Daoy (cell line): ENCODE data around the genes NPVF, HOXA1 and HOXA2.

- RAMPAGE, long total RNA, result no peak
Measured at GRCh38 chr7:24819980-24820614, 62.8 kb upstream of the GSDME start.

GRCh38 chr7:24910791-24911444 lies 69.1 kb downstream of the OSBPL3 start:
- RAMPAGE, long total RNA, result no peak

DNA sequence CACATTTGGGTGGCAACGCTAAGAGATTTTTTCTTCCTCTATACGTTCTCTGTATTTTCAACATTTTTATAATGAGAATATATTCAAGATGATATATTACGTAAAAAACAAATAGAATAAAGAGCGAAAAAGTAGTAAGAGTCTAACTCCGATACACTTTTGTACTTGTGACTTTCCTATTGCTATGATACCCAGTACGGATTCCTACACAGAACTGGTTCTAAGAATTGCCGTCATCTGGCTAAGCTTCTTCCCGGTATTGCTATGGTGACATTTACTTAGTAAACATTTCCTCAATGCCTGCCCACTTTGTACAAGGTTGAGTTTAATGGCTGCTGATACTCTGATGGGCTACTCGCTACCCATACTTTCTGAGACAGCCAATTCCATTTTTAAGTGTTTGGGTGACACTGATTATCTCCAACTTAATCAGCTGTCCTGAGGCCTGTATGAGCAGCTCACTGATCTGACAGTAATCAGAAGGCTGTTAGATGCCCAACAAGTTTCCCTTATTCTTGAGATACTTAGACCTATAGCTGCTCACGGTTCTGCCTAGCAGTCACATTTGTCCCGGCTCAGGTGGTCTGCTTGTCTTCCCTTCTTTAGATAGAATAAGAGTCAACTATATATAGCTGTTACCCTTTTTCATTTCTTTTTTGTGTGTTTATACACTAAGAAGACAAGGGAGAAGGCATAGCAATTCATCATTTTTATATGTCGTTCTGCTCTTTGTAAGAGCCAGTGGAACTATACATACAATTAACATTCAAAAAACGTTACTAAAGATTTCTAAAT lies 55.5 kb downstream of the OSBPL3 start:
- RAMPAGE, long total RNA, result no peak

- RAMPAGE, long total RNA, result no peak
Measured at GRCh38 chr7:25028299-25029041, 48.5 kb upstream of the OSBPL3 start.

DNA sequence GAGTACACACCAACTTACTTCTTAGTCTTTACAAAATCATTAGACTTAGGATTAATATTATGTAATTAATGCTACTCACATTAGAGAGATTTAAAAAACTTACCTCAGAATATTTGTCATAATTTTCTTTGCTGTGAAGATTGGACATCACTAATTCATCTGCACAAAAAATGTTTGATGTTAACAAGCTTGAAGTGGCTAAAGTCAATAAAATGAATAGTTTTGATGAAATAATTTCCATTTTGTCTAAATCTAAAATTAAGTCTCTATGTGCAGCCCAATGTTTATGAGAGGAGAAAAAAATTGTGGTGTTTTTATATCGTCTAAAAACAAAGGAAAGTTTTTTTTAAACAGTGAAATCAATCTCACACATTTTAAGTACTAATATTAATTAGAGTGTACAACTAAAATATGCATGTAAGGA lies at the start of gene NPVF:
Gene NPVF (minus strand): TSS at position 288 of the 424 bp plus-strand sequence.
- RAMPAGE, long total RNA, result no peak

DNA sequence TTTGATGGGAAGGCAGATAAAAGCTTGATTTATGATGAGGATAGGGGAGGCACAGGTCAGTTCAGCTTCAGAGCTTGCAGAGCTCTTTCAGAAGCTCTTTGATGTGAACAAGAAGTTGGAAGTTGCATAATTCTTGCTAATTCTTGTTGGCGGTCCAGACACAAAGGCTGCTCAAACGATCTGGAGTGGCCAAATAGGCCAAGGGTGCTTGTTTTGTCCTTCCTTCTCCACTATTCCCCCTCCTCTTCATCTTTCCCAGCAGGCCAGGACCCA lies 180.0 kb upstream of the NPVF start:
- RAMPAGE, long total RNA, result no peak

DNA sequence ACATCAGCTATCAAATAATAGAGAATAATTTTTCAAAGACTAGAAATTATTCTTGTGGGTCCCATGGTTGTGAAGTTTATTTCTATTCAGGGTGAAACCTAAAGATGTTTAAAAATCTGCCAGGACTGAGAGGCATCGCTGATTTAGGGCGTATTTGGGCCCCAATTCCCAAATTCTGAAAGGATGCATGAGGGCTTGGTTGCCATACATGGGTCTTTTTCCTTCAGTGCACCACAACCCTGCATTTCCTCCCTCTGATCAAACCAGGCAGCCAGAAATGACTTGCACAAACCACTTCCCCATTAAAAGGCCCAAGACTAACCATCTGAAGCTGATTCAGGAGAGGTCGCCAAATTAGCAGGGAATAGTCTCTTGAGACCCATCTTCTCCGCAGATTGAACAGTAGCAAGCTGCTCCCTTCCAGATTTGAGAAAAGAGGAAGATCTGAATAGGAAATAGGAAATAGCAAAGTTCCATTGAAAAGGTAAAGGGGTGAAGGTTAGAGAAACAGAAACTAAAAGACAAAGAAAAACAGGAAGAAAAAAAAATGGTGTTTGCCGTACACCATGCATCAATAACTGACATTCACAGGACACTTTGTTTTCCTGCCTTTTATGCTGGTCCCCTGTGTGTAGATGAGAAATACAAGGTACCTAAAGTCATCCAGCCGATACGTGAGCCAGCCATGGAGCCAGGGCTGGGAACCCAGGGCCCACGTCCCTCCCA lies 268.2 kb upstream of the NPVF start:
- RAMPAGE, long total RNA, result no peak

DNA sequence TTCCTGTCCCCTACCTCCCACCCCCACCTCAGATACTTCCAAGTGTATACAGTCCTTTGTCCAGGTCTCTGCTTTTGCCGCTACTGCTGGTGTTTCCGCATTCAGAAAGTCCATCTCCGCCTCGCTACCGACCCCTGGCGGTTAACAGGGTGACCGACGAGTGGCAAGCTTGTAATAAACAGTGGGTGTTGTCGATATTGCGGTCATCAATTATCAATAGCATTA lies 340.6 kb upstream of the NPVF start:
- RAMPAGE, long total RNA, result no peak

GRCh38 chr7:25856007-25856340 lies 296.0 kb upstream of the NFE2L3 start:
- RAMPAGE, long total RNA, result no peak

DNA sequence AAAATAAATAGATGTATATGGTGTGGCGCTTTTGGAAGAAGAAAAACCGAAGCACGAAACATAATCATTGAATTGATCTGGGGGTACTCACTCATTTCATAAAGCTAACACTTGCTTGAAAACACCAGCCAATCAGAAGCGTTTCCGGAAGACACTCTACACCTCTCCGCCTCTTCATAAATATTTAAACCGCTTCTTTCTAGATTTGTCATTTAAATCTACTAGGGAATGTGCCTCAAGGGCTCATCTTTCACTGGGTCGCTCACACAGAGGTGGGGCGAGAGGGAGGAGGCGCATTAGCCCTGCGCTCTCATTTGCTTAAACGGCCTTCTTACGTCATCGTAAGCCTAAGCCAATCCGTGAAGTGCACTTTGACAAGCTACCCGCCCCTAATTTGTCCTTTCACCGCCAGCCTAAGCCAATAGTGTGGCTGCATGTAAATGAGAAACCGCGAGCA lies 289.9 kb upstream of the NFE2L3 start:
- RAMPAGE, long total RNA, result no peak

DNA sequence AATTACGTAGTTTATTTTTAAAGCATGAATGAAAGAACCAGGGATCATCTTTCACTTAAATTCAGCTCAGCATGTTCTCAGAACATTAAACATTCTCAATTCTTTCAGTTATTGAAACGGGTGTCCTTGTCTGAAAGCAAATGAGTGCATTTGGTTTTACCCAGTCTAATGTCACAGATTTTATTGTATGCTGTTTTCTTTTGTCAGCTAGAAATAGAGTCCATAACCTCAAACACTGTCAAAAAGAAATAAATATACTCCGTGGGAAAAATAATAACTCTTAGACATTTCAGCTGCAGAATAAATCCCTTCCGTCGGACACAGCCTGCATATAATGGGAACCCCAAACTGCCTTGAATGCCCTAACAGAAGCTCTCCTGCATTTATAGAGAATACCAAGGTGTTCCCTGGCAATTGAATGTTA lies 237.9 kb upstream of the NFE2L3 start:
- RAMPAGE, long total RNA, result no peak

- RAMPAGE, long total RNA, result no peak
Measured at GRCh38 chr7:26072991-26073899, 78.8 kb upstream of the NFE2L3 start.

- RAMPAGE, long total RNA, result no peak
Measured at GRCh38 chr7:26178571-26179187, 21.9 kb downstream of the HNRNPA2B1 start.

DNA sequence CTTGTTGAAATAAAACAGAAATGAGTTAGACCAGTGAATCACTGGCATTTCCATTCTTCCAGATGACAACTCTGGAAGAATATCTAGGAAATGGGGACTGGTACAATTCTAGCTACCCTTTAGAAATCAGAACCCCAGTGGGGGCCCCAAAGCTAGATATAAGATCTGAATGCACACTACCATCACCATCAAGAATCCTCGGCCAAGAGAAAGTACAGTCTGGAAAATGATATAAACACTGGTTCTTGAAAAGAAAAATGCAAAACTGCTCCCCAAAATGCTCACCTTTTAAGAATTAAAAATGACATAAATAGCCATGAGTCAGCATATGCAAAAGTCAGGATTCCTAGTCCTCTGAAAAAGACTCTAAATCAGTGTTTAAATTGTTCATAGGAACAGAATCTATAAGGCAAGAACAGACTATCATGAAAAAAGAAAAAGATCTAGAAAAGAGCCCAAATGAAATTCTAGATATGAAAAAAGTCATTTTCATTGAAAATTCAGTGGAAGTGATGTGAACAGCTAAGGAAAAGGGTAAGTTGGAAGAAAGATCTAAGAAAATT lies 19.1 kb downstream of the HNRNPA2B1 start:
- RAMPAGE, long total RNA, result no peak

DNA sequence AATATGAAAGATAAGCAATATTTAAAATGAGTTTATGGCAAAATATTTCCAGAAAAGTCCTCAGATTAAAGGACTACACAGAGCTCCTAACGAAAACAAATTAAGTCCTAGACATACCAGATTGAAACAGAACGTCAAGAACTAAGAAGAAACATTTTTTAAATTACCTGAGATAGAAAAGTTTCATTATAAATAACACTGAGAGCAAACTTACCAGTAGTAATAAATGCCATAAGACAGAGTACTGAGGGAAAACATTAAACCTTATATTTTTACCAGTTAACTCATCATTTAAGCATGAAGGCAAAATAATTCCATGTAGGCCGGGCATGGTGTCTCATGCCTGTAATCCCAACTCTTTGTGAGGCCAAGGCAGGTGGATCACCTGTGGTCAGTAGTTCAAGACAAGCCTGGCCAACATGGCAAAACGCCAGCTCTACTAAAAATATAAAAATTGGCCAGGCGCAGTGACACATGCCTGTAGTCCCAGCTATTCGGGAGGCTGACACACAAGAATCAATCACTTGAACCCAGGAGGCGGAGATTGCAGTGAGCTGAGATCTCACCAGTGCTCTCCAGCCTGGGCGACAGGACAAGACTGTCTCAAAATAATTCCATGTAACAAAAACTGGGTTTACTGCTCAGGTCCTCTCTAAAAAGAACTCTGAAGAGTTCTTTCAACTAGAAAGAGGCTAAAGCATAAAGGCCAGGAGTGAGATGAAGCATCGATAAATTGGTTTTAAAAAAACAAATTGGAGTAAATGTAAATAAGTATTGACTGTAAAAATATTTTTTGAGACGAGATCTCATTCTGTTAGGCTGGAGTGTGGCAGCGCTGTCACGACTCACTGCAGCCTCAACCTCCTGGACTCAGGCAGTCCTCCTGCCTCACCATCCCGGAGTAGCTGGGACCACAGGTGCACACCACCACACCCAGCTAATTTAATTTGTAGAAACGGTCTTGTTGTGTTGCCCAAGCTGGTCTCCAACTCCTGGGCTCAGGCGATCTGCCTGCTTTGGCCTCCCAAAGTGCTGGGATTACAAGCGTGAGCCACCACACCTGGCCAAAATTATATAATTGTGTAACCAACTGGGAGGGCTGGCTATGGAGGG lies 18.2 kb downstream of the HNRNPA2B1 start:
- RAMPAGE, long total RNA, result no peak

DNA sequence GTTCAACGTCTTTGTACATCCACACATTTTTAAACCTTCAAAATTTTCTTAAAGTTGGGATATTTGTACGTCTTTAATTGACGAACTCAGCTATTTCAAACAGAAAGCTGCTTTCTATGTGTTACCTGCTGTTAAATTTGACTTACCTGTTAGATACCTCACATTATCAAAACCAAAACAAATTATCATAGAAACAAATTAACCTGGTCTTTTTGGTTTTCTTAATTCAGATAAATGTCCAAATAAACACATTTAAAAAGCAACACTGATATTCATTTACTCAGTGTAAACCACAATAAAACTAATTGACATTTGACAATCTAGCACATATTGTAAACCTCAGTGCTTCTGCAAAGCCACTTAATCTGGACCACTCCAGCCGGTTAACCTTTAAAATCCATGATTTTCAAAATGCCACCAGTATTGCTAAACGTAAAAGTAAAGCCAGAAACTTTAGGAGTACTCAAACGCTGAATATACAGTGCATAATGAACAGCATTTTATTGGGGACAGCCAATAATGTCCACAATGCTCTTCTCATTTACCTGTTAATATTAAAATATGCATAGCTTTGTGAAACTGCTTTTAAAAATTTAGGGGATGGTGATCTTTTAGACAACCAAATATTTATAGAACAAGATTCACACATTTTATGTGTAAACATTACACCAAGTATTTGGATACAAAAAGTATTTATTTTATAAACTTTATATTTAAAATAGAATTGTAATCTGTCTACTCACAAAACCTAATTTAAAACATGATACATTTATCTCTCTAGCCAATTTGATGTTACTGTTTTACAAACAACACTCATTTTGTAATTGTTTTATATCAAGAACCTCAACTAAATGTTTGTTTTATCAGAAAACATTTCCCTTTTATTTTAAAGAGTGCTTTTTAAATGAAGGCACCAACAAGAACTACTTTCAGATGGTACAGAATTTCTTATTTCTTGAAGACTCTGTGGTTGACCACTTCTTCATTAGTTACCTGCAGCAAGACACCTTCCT lies 10.8 kb downstream of the HNRNPA2B1 start:
- RAMPAGE, long total RNA, result no peak

GRCh38 chr7:26198076-26198492 lies 2.5 kb downstream of the HNRNPA2B1 start:
- RAMPAGE, long total RNA, result no peak

DNA sequence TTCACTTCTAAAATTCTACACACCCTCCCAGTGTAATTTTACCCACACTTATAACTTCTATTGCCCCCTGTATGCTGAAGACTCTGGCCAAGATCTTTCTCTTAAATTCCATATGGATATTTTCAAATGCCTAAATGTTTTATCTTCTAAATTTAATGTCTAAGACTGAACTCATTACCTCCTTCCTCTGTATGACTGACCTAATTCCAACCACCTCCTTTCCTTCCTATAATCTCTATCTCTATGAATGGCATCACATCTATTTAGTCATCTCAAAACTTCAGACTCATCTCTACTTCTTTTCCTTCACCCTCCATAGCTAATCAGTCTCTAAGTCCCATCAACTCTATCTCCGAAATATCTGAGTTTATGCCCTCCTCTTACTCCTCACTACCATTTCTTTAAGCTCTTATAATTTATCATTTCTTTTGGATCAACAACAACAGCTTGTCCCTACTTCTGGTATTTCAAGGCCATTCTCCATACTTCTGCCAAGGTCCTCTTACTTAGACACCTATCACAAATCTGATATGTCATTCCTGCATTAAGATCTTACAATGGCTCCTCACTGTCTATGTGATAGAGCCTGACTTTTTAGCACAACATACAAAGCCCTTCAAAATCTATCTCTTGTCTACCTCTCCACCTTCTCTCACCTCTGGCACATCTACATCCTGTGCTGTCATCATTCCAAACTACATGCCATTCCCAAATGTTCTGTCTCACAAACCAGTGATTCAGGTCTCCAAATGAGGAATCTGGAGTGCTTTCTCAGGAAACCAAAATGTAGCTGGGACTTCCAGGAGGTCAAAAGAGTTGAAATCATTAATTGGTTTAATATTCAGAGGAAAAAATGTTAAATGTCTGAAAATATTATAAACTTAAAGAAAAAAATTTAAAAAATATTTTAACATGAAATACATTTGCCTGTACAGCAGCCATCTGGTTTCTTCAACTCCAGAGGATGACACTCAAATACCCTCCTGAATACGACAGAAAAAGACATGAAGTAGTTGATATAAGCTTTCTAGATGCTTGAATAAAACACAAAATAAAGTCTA lies 87.8 kb downstream of the SKAP2 start:
- RAMPAGE, long total RNA, result no peak

DNA sequence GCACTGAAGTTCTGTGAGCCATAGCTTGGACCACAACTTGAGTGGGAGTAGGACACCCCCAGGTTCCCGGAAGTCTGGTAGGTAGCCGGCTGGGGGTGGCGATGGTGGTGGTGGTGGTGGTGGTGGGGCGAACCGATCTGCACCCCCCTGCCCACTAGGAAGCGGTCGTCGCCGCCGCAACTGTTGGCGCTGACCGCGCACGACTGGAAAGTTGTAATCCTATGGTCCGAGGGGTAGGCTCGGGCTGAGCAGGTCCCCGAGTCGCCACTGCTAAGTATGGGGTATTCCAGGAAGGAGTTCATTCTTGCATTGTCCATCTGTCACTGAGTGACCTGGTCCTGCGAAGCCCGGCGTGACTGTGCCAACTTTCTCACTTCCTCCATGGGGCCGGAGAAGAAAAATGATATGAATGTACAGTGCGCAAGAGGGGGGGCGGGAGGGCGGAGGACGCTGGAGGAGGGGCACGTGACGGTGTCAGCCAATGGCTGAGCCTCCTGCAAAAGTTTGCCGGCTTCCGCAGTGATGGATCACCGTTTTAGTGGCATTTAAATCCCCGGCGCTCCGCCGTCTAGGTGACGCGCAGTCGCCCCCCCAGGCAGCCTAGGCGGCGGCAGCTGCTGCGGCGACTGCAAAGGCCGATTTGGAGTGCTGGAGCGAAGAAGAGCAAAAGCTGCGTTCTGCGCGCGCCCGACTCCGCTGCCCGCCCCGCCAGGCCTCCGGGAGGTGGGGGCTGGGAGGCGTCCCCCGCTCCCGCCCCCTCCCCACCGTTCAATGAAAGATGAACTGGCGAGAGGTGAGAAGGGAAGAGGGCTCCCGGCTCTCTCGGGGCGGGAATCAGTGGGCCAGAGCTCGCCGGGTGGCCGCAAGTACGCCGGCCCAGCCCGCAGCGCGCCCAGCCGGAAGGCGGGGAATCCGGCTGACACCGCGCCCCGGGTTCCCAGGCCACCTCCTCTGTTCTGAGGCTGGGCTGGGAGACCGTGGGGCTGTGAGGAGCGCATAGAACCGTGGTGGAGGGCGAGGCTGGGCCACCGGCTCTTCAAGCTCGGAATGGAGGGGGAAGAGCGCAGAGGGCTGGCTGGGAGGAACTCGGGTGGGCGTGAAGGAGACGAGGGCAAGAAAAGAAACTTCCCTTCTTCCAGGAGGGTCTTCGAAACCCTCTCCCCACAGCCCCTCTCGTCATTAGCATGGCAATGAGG lies at the start of gene HOXA1:
Gene HOXA1 (minus strand): TSS at position 405 of the 1,196 bp plus-strand sequence.
- RAMPAGE, long total RNA, result start-site peak on the plus strand centred at position 580 of the sequence, 18 bp wide, 172 and 45 reads in 2 replicates

GRCh38 chr7:27102576-27103301 lies at the start of gene HOXA2:
Gene HOXA2 (minus strand): TSS chr7:27102683.
- RAMPAGE, long total RNA, result no peak